LHCN-M2 (cell line): ENCODE data around the genes SPNS2 and GGT6.

DNA sequence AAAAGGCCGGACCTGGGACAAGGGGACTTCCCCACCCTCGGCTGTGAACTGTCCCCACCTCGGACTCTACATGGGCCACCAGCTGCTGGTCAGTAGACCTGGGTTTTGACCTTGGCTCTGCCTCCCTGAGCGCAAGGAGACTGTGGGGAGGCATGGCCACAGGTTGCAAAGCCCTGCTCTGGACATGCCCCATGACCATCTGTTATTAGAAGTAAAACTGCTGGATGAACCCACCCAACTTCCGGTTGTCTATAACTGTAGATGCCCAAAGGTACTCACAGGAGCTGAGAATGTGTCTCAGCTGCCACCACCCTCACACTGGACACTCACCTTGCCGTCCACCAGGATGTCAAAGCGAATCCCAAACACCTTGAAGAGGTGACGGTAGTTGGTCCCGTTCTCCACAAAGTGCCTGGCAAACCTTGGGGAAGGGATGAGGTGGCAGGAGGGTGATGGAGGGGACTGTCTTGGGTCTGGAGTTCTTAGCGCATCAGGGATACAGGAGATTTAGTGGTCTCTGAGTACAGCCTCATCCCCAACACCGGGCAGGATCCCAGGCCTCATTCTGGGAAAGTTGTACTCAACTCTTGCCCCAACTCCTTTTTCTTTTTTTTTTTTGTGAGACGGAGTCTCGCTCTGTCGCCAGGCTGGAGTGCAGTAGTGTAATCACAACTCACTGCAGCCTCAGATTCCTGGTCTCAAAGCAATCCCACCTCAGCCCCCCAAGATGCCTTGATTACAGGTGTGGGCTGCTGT, 5.9 kb upstream of the CAMKK1 start:
- RAMPAGE, long total RNA, result no peak

DNA sequence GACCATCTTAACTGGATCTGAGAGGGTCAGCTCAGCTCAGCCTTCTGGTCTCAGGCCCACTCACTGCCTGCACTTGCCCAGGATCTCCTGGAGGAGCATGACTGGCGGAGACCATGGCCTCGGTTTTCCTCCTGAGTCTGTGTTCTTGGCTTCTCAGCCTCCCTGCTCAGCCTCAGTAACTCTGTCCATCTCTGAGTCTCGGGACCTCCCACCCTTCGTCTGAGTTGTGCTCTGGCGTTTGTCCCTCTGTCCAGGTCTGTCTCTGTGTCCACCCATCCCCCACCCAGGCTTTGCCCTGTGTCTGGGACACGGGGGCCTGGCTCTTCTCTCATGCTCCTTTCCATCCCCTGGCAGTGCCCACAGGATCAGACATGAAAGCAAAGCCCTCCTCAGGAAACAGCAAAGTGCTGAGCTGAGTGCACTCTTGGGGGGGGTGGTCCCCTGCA, 2.8 kb downstream of the P2RX1 start:
- RAMPAGE, long total RNA, result no peak

DNA sequence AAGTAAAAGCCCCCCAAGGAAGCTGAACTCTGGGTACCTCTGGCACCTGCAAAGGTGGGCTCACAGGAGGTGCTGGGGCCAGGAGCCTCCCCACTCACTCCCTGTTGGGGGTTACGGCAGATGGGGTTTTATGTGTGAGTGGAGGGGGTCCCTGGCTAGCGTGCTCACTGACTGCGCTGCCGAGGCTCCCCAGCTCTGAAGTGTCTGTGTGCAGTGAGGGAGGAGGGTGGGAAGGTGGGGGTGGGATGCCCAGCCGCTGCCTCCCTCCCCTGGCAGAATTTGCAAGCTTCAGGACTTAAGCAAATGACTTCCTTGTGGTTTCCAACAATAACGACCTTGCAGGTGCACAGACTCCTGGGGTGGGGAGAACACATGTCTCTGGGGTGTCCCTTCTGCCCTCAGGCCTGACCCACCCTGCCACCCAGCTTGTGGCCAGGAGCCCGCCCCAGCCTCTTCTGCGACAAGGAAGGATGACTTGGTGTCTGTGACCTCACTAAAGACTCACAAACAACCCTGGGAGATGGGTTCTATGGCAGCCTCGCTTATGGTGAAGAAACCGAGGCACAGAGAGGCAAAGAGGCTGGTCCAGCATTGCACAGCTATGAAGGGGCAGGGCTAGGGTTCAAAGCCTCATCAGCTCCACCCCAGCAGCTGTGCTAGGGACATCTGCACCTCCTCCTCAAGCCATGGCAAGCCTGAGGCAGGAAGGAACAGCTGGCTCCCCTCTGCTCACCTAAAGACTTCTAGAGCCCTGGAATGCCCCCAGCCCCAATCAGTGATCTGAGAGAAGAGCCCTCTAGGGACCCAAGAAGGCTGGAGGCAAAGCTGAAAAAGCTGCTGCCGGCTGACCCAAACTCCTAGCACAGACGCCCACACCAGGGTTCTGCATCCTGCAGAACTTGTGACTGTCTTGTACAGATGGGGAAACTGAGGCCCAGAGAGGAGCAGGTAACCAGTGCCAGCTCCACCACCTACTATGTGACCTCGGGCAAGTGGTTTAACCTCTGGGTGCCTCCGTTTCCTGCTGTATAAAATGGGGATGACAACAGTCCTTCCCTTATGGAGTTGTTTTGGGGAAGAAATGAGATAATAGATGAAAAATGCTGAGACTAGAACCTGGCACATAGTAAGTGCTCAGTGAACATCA, 2.6 kb downstream of the ATP2A3 start:
- RAMPAGE, long total RNA, result no peak

DNA sequence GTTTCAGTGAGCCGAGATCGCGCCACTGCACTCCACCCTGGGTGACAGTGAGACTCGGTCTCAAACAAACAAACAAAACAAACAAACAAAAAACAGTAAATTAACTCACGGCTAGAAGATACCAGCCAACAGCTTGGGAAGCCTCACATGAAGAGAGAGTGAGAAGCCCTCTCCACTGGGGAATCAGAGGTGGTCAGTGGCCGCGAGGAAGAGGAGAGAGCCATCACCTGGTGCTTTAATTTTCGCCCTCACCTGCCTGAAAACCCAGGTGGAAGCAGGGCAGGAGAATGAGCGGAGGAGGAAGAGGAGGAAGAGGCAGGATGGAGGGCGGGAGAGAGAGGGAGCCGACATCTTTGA, 36.6 kb upstream of the ATP2A3 start:
- RAMPAGE, long total RNA, result no peak

DNA sequence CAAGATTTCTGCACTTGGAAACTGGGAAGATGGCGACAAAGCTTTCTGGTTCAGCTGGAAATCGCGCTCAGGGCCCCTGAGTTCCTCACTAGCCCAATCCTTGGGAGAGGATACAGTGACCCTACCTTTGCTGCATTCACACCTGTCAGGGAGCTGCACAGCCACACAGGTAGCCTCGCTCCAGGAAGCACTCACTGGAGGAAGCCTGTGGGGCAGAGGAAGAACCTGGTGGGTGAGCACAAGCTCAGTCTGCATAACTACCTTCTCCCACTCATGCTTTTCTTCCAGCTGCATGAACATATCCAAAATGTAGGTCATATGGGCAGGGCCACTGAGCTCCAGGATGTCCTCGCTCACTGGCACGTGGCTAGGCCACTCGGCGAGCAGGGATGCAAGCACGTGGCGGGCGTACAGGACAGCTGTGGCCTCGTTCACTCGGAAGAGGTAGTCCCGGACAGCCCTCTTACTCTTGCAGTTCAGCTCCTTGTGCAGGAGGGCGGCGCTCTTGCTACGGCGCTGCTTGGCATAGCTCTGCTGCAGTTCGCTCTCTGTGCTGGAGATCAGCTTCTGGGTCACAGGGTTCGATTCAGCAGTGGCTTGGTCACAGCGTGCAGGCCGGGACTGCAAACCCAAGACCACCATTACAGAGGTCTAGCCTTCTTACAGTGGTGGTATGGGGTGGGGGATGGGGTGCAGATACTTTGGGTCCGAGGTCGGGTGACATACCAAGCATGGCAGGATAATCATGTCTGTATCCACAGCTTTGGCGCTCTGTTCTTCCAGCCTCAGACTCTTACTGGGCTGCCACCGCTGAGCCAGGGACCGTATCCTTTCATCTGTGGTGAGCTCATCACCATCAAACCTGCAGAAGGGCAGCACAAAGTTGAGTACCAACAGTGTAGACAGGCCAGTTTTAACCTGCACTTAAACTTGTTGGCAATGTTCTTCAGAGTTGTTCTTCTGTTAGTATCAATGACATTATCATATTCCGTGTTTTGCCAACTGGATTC, 53.2 kb upstream of the ATP2A3 start:
- RAMPAGE, long total RNA, result no peak

- RAMPAGE, long total RNA, result no peak
Observed at GRCh38 chr17:4064356-4064825, 78.4 kb downstream of the ZZEF1 start.

DNA sequence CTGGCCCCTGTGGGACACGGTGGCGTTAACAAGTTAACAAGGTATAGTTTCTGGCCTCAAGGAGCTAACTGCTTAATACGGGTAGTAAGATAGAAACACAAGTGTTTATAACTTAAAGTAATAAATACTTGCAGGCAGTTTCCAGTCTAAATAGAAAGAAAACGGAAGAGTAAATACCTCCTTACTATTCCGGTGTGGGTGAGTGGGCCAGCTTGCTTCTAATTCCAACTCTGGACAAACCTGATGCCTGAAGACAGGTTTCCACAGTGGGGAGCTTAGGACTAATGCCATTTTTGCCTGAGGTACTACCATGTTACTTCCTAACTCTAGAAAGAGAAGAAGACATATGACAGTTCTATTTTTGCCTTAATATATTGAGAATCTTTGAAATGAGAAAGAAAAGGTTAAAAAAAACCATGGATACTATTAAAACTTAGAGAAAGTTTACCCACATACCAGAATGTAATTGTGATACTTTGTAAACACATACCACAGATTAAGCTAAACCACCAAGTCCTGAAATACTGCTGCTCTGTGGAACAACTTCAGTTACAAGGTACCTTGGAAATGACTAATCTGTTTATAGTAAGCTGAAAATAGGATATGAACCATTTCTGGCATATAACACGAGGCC, 70.3 kb downstream of the ZZEF1 start:
- RAMPAGE, long total RNA, result no peak

DNA sequence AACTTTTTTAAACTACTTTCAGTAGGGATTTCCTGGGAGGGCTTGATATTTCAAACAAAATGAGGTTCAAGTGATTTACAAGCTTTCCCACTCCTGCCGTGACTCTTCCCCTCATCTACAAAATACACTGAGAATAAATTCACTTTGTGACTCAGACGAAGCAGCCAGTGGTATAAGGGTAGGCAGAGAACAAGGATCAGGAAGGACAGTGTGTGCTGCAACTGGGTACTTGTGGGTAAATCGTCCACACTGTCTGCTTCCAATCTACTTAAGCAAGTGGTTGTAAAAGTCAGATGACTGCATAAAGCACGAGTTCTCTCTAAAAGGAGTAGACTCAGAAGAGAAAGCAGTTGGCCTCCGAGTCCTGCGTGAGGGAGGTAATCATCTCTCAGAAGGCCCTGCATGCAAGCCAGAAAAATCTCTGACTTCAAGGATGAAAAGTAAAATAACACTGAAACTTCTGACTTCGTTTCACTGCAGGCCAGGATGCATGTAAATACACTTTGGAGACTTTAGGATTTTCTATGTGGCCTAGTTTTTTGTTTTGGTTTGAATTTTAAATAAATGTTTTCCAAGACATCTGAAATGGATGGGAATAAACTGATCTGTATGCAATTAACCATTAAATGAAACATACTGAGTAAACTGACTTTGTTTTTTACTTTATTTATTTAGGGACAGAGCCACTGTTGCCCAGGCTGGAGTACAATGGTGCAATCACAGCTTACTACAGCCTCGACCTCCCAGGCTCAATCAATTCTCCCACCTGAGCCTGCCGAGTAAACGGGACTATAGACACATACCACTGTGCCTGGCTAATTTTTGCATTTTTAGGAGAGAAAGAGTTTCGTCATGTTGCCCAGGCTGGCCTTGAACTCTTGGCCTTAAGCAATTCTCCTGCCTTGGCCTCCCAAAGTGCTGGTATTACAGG, 43.0 kb downstream of the ANKFY1 start:
- RAMPAGE, long total RNA, result no peak

DNA sequence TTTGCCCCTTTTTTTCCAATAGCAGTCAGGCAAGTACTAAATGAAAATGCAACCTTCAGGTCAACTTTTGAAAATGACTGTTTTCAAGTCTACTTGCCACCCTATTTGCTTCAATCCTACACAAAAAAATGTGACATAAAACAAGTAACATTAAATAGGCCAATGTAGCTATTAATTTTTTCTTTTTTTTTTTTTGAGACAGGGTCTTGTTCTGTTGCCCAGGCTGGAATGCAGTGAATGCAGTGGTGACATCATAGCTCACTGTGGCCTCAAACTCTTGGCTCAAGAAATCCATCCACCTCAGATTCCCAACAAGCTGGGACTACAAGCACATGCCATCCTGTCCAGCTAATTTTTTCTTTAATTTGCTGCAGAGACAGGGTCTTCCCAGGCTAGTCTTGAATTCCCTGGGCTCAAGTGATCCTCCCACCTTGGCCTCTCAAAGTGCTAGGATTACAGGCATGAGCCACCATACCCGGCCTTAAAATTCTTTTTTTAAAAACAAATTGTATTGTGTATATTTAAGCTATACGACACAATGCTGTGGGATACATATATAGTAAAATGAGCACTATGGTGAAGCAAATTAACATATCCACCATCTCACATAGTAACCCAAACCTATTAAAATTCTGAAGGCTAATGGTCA, 29.3 kb downstream of the ANKFY1 start:
- RAMPAGE, long total RNA, result no peak

- RAMPAGE, long total RNA, result no peak
Observed at GRCh38 chr17:4474028-4474603, 24.6 kb upstream of the SPNS2 start.

DNA sequence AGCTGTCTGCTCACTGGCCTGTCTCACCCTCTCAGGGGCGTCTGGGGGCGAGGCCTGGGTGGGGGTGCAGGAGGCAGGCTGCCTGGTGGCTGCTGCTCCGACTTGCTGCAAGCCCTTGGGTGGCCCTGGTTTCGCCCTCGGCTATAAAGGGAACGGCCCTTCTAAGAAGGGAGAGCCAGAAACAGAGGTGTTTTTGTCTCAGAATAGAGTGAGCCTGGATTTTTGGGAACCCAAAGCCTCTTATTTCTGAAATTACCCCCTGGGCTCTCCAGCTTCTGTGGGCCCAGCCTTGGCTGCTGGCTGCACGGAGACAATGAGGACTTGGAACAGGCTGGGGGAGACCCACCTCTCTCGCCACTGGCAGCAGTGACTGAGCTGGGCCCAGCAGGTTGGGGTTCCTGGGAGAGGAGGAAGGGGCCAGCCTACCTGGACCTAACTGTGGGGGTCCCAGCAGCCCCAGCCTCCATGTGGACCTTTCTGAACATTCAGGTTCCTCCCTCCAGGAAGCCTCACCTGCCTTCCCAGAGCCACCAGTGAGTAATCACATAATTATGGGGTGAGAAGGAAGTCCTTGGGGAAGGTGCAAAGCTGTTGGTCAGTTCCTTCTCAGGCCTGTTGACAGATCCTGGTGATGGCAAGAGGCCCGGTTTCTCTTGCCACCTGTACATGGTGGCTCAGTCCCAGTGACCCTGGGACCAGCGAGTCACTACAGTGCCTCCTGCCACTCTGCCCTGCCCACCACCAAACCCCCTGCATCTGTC, 15.4 kb upstream of the SPNS2 start:
- RAMPAGE, long total RNA, result no peak

- RAMPAGE, long total RNA, result no peak
Observed at GRCh38 chr17:4496401-4496680, 2.3 kb upstream of the SPNS2 start.

- RAMPAGE, long total RNA, result no peak
Observed at GRCh38 chr17:4498386-4499021, at the start of gene SPNS2. Gene SPNS2 (plus strand): TSS chr17:4498881.

GRCh38 chr17:4518813-4519560, 20.3 kb downstream of the SPNS2 start:
- RAMPAGE, long total RNA, result no peak

DNA sequence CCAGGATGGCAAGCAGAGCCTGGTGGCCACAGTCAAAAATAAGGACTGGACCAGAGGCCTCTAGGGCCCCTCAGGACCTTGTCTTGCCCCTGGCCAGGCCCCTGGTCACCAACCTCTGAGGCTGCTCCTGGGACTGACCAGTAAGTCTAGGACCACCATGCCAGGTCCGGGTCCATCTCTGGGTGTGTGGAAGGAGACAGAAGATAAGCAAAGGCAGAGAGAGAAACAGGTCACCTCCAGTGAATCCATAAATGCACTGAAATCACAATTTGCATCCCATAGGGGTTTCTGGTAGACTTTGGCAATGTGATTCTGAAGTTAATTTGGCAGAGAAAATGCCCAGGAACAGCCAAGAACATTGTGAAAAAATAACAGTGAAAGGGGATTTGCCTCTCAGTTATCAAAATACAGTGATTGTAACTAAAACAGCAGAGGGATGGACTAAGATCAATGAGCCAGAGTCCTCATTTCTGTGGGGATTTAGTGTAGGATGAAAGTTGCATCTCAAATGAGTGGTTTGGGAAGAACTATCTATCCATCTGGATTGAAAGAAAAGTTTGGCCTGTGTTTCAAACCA, 28.2 kb downstream of the MYBBP1A start:
- RAMPAGE, long total RNA, result no peak

- RAMPAGE, long total RNA, result no peak
Observed at GRCh38 chr17:4560499-4561031, at the start of gene GGT6. Gene GGT6 (minus strand): TSS chr17:4560577.

DNA sequence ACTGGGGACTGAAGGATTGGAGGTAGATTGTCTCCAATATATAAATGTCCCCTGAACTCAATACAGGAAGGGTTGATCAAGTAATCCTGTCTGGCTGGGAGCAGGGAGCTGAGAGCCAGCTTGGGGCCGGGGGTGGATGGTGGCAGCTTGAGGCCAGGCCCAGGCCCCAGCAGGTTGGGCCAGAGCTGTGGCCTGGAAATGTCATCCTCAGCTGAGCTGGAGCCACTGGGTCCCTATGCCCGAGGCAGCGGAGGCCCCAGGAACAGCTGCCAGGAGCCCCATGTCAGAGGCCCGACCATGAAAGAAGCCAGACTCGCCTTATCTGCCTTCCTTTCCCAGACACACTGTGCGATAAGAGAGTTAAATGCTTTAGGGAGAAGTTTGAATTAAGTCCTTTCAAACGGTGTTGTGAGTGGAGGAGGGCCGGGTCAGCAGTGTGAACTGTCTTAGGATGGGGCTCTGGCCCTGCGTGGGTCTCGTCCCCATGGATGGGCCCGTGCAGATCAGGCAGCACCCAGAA, 3.5 kb downstream of the SMTNL2 start:
- RAMPAGE, long total RNA, result no peak

GRCh38 chr17:4594678-4595527, 10.6 kb downstream of the SMTNL2 start:
- RAMPAGE, long total RNA, result no peak

DNA sequence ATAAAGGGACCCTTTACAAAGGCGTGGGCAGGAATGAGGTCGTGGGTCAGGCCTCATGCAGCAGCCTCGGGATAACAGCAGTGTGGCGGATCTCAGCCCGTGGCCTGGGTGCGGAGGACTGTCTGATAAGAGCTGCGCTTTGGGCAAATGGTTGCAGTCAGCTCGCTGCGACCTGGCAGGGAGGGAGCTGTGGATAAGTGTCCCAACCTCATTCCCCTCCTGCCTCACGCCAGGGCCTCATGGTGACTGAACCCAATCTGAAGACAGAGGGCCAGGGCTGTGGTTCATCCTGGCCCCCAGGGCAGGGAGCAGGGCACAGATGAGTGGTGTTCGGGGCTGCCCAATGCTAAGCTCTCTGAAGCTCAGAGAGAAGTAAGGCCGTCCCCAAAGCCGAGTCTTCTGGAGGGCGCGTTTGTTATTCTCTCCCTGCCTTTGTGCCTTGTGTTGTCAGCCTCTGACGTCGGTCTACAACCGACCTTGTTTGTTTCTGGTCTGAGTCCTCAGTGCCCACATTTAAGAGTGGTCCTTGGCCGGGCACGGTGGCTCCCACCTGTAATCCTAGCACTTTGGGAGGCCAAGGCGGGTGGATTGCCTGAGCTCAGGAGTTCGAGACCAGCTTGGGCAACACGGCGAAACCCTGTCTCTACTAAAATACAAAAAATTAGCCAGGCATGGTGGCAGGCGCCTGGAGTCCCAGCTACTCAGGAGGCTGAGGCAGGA, 13.8 kb downstream of the SMTNL2 start:
- RAMPAGE, long total RNA, result no peak

DNA sequence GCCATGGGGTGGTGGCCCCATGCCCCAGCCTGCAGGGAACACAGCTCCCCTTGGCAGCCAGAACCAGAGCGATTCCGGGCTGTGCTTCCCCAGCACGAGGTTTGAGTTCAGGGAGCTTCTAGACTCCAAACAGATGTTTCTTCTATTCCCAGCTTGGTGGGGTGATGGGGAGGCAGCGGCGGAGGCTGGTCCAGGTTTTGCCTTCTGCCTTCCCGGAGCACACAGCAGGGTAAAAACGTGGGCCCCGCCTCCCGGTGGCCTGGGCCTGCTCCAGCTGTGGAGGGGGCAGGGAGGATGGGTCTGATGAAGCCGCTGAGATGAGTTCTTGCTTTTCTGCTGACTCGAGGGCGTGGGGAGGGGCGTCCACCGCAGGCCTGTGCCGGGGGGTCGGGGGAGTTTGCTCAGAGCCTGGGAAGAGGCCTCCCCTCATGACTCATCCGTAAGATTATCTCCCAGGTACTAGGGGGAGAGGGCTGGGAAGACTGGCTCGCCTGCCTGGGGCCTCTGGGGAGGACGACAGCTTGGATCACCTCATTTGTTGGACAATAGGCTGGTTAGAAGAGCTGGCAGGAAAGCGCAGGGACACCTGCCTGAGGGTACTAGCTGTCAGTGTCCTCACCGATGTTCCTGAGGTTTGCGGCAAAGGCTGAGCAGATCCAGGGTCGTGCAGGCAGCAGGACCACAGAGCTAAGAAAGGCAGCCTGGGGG, 15.5 kb downstream of the SMTNL2 start:
- RAMPAGE, long total RNA, result no peak